A375 (cell line): ENCODE data around the genes LTC4S and MAPK9.

GRCh38 chr5:179793336-179794576 is at the start of gene LTC4S:
LTC4S (plus strand) TSS chr5:179793986.
- RAMPAGE, long total RNA: no peak

DNA sequence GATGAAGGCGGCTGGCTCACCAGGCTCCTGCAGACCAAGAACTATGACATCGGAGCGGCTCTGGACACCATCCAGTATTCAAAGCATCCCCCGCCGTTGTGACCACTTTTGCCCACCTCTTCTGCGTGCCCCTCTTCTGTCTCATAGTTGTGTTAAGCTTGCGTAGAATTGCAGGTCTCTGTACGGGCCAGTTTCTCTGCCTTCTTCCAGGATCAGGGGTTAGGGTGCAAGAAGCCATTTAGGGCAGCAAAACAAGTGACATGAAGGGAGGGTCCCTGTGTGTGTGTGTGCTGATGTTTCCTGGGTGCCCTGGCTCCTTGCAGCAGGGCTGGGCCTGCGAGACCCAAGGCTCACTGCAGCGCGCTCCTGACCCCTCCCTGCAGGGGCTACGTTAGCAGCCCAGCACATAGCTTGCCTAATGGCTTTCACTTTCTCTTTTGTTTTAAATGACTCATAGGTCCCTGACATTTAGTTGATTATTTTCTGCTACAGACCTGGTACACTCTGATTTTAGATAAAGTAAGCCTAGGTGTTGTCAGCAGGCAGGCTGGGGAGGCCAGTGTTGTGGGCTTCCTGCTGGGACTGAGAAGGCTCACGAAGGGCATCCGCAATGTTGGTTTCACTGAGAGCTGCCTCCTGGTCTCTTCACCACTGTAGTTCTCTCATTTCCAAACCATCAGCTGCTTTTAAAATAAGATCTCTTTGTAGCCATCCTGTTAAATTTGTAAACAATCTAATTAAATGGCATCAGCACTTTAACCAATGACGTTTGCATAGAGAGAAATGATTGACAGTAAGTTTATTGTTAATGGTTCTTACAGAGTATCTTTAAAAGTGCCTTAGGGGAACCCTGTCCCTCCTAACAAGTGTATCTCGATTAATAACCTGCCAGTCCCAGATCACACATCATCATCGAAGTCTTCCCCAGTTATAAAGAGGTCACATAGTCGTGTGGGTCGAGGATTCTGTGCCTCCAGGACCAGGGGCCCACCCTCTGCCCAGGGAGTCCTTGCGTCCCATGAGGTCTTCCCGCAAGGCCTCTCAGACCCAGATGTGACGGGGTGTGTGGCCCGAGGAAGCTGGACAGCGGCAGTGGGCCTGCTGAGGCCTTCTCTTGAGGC is 16.1 kb downstream of the SQSTM1 start:
- RAMPAGE, long total RNA: no peak

DNA sequence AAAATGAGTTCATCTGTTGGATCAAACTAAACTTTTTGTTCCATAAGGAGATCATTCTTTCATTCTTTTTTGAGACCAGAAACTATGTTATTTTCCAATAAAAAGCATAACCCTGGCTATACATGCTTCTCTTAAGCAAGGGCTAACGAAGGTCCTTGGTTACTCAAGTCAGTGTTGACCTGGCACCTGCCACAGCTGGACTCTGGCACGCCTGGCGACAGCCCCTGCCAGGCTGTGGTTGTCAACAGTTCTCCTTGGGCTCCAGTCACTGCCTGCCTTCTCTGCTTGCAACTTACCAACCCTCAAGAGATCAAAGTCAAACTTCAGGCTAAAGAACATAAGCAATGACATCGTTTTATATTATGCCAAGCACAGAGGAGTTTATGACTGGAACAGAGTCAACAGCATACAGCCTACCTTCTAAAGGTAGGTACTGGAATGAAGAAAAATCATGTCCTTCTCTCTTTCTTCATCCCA is 61.4 kb upstream of the TBC1D9B start:
- RAMPAGE, long total RNA: no peak

GRCh38 chr5:179974182-179974715 is 66.6 kb upstream of the TBC1D9B start:
- RAMPAGE, long total RNA: no peak

- RAMPAGE, long total RNA: no peak
These were observed 78.1 kb downstream of the RNF130 start for GRCh38 chr5:179993415-179993991.

- RAMPAGE, long total RNA: no peak
These were observed 51.4 kb downstream of the RNF130 start for GRCh38 chr5:180020119-180020577.

GRCh38 chr5:180180002-180180490 is 29.0 kb downstream of the RASGEF1C start:
- RAMPAGE, long total RNA: no peak

DNA sequence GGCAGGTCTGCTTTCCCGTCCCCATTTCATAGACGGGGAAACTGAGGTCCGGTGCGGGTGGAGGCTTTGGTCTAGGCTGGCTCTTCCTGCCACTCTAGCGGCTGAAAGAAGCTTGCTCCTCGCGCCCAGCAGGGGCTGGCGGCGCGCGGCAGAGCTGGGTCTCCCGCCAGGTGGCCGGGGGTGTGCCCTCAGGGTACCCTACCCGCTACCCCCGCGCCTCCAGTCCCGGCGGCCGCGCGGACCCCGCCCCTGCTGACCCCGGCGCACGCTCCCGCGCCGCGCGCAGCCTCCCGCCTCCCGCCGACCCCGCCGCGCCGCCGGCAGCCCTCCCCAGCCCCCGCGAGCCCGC is 404 bp downstream of the RASGEF1C start:
- RAMPAGE, long total RNA: no peak

DNA sequence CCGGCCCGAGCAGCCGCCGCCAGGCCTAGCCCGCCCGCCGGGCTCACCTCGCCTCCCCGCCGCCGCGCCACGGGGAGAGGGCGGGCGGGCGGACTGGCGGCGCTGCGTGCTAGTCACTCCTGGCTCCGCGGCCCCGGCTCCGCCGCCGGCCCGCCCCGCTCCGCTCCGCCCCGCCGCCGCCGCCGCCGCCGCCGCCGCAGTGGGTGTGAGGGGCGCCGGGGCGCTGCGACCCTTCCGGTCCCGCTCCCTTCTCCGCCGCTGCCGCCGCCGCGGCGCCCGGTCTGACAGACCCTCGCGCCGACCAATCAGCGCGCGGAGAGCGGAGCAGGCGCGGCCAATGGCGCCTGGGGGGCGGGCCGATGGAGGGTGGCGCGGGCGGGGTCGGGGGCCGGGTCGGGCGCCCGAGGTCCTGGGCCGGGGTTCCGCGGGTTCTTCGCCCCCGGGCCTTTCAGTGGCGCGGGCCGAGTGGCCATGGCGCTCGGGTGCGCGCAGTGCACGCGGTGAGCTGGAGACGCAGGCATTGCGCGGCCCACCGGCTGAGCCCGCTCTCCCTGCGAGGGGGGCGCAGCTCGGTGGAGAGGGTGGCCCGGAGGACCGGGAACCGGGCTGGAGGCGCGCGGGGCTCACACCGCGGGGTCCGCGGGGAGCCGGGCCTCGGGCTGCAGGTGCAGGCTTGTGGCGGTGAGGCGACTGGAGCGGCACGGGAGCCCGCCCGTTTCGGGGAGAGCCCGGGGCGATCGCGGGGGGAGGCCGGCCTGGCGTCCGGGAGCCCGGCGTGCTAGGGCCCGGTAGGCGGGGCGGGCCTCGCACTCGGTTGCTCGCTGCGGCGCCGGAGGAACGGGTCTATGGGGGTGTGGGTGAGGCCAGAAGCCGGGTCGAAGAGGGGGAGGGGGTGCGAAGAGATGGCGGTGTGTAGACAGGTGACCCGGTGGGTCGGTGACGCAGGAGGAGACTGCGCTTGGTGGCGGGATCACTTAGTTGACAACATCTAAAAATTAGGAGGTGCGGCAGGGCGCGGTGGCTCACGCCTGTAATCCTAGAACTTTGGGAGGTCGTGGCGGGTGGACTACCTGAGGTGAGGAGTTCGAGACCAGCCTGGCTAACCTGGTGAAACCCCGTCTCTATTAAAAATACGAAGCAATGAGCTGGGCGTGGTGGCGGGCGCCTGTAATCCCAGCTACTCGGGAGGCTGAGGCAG is at the start of gene MAPK9:
Gene MAPK9 (minus strand): TSS at position 283 of the 1,198 bp plus-strand sequence.
- RAMPAGE, long total RNA: no peak

- RAMPAGE, long total RNA: no peak
These were observed 21.9 kb upstream of the MAPK9 start for GRCh38 chr5:180313587-180314327.

DNA sequence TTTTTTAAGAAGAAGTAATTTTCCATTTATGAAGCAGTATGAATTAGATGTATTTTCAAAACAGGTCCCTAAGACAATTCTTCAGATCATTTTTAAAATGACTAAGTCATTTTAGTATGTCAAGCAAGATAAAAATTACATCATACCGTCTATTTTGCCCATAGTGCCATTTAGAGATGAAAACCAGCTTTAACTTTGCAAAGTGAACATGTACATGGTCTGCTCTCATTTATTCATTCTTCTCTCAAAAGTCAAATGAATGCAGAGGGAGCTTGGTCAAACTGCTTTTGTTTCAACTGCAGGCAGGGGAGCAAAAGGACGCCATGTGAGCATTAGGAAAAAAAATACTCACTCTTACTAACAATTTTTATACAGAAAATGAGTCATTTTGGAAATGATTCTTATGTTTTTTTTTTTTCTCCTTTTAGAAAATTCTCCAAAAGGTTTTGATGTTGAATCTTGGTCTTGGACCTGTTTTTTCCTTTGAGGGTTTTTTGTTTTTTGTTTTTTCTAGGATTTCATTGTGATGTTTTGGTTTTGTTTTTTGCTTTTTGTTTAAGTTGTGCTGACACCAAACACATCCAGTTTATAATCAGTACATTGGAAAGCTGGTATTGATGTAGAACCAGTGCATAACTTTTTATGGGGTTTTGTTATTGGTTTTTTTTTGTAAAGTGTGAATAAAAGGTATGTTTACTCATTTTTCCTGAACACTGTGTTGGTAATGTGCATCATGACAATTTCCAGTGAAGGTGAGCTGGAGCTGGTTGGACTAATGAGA is 15.6 kb downstream of the SCGB3A1 start:
- RAMPAGE, long total RNA: no peak

DNA sequence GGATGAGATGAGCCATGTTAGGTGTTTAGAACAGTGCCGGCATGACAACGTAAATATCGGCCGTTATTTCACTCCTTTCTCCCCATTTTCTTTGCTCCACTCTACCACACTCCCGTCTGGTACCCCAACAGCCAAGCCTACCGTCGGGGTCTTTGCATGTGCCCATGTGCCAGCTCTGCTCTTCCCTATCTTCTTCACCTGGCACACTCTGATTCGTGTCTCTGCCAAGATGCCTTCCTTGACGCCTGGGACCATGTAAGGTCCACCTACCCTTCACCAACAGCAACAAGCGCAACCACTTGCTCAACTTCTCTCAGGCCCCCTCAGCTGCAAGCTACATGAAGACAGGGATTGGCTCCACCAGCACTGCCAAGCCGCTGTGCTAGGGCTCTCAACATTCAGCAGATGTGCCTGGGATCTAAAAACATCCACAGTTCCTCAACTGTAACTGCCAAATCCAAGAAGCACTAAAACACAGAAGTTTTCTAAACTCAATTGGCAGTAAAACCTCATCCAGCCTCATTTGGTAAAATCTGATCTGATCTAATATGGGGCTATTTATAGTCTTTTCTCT is 4.4 kb downstream of the MGAT1 start:
- RAMPAGE, long total RNA: no peak

- RAMPAGE, long total RNA: no peak
These were observed 612 bp downstream of the MGAT1 start for GRCh38 chr5:180801738-180802649.

DNA sequence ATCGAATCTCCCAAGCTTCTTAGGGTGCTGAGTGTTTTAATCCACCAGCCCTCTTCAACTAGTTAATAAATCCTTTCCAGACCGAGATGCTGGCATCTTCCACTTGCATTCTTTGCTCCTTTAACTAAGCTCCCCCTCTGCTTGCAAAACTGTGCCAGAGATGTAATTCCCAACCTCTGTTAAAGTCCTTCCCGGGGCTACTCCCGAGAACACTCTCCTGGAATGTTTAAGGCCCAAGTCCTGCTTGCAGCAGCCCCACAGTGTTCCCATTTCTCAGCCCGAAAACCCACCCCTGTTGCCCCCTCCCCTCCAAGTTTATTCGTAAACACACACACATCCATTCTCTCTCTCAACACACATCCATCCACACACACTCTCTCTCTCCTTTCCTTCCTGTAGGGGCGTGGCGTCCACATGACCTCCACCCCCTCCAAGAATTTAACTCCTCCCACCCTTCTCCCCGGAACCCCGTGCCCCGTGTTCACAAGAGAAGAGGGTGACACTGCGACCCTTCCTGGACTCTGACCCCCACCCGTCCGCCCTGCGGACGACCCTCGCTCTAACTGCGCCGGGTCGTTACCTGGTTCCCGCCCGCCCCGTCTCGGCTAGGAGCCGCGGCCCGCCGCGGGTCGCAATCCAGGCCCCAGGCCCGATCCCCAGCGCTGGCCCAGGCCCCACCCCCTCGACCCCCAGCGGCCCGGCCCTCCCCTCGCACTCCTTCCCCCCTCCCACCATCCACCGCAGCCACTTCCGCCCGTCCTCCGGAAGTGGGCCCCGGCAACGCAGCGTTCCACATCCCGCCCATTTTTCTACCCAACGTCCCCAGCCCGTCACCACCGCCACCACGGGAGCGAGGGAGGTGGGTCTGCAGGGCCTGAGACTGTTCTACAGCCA is 7.1 kb upstream of the MGAT1 start:
- RAMPAGE, long total RNA: no peak

GRCh38 chr5:180866247-180867005 is 5.3 kb upstream of the ZFP62 start:
- RAMPAGE, long total RNA: no peak

DNA sequence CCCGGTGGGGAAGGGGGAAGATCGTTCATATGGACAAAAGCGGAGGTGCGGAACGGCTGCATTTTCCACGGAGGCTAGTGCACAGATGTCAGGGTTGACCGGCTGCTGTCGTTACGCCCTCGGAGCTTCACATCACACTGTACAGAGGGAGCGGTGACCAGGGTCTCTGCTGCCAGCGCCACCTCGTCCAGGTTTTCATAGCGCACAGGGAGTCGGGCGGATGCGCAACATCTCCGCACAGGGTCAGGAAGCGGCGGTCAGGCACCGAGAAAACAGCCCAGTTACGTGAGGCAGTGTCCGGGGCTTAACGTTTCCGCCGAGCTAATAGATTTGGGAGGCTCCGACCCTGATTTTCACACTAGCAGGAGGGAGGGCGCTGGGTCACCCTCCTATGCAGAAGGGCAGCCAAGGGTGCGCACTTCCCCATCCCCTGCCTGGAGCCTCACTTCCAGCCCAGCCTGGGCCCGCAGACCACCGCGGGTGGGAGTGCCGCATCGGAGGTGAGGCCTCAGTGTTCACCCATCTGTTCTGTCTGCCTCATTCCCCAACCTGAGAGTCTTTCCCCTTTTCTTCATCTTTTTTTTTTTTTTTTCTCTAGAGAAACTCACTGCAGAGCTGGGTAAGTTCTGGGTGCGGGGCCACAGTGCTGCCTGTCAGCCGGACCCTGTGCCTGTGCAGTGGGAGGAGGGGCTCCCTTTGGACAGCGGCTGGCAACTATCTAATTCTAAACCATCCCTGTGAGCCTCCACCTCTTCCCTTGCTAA is 13.8 kb downstream of the BTNL9 start:
- RAMPAGE, long total RNA: no peak

DNA sequence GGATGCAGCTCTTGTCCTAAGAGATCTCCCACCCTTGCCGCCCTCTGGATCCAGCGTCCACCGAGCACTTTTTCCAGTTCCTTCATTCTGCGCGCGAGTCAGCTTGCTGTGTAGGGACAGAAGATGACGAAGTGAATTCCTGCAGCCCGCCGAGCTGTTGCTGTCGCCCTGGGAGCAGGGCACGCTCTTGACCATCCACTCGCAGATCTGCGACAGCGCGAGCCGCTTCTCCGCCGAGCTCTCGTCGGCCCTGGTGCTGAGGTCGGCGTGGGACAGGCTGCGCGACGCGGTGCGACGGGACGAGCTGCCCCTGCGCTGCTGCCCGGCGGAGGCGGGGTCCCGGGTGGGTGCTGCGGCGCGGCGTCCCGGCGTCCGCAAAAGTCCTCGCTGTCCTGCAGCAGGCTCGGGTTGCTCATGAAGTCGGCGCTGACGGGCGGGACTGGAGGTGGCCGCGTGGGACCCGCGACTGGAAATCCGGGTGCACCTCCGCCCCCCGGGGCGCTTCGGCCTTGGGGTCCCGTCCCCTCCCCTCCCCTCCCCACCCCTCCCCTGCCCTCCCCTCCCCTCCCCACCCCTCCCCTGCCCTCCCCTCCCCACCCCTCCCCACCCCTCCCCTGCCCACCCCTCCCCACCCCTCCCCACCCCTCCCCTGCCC is 30.5 kb downstream of the OR2V1 start:
- RAMPAGE, long total RNA: no peak

GRCh38 chr5:181101118-181101545 is 29.8 kb downstream of the OR2V1 start:
- RAMPAGE, long total RNA: no peak

DNA sequence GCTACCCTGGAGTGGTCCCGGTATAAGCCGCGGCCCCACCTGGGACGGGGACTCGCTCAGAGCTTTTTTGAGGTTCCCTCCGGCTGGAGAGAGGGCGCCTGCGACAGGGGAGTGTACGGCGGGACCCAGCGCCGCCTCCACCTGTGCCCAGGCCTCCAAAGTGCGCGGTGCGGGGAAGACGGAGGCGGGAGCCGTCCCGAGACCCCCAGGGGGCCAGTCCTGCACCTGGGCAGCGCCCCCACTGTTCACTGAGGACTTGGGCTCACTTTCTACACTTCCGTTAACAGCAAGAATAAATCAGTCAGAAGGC is 14.3 kb downstream of the TRIM7 start:
- RAMPAGE, long total RNA: no peak

DNA sequence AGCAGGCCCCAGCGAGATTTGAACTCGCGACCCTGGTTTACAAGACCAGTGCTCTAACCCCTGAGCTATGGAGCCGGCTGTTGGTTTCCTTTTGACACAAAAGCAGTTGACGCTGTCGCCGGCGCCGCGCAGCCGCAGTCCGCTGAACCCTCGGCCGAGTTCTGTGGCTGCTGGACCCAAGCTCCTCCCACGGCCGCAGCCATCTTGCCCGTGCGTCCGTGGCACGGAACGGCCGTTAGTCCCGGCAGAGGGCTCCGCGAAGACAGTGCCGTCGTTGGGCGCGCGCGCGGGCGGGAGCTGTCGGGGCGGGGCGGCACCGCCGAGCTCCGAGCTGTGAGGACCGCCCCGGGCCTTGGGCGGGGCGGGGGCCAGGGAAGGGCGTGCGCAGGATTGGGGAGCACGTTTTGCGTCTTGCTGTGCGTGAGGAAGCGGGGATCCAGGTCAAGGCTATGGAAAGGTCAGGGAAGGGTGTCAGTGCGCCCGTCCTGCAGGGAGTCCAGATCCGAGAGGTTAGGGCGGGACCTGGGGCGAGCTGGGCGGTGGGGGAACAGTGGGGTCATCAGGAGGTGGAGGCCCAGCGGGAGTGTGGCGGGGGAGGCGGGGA is 13.2 kb downstream of the TRIM7 start:
- RAMPAGE, long total RNA: start-site peak on the plus strand centred at position 209 of the sequence, 45 bp wide, 12 and 9 reads in 2 replicates